ENCODE data around the gene DDAH1.

- PRO-cap = no peak
These were observed 49.5 kb upstream of the BCL10 start for GRCh38 chr1:85325826-85326448.

DNA sequence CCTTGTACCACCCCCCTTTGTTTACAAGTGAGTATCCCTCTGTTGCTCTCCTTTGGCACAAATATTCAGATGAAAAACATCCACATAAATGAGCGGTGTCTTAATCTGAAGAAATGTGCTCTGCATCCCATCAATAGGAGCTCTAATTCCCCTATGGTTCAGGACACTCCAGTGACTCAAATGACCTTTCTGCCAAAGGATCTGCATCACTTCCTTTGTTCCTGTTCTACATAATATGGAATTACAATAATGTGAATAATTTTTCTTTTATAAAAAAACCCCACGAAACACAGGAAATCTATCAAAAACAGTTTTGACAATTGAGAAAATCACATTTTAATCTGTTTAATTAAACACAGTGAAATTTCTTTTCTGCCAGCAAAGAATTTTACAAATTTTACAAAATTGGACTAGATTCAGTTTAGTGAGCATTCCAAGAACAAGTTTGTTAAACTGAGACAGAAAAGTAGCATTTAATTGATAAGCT, 16.5 kb downstream of the DDAH1 start:
- PRO-cap = no peak

GRCh38 chr1:85465020-85465772, at the start of gene DDAH1:
Gene DDAH1, minus strand, starts transcription at chr1:85465159.
- PRO-cap = bidirectional peak, plus-strand start at chr1:85465291, minus-strand start at chr1:85465153; bidirectional peak, plus-strand start at chr1:85465479, minus-strand start at chr1:85465394

GRCh38 chr1:85575866-85576271, 4.7 kb upstream of the CCN1 start:
- PRO-cap = no peak

GRCh38 chr1:85576487-85576779, 4.1 kb upstream of the CCN1 start:
- PRO-cap = bidirectional peak, plus-strand start at chr1:85576624, minus-strand start at chr1:85576593

DNA sequence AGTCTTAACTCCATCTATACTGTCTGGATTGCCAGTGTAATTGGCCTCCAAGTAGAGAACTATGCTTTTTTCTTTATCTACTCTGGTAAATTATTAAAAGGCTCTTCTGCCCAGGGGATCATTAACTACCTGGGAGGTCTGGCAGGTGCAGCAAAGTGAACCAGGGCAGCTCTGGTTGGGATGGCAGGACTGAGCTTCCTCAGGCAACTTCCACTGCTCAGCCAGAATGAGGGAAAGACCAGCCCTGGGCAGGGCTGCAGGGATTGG, 24.9 kb downstream of the CCN1 start:
- PRO-cap = unidirectional peak, plus-strand start at position 168 of the sequence

- PRO-cap = no peak
These were observed 48.3 kb downstream of the CCN1 start for GRCh38 chr1:85628632-85629542.

- PRO-cap = no peak
These were observed 32.2 kb downstream of the CLCA1 start for GRCh38 chr1:86500743-86501471.

DNA sequence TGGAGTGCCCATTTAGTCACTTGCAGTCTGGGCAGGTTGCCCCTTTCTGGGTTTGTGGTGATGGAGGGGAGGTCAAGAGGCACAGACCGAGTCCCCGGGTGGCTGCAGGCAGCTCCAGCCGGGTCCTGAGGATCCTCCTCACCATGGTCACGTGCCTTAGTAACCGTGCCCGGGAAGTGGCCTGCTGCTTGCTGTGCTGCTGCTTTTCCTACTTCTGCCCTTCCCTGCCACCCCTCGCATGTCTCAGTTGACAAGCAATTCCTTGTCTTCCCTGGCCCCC, 34.8 kb downstream of the CLCA1 start:
- PRO-cap = bidirectional peak, plus-strand start at position 168 of the sequence, minus-strand start at position 127 of the sequence

- PRO-cap = no peak
These were observed 6.3 kb downstream of the SH3GLB1 start for GRCh38 chr1:86710580-86711076.

DNA sequence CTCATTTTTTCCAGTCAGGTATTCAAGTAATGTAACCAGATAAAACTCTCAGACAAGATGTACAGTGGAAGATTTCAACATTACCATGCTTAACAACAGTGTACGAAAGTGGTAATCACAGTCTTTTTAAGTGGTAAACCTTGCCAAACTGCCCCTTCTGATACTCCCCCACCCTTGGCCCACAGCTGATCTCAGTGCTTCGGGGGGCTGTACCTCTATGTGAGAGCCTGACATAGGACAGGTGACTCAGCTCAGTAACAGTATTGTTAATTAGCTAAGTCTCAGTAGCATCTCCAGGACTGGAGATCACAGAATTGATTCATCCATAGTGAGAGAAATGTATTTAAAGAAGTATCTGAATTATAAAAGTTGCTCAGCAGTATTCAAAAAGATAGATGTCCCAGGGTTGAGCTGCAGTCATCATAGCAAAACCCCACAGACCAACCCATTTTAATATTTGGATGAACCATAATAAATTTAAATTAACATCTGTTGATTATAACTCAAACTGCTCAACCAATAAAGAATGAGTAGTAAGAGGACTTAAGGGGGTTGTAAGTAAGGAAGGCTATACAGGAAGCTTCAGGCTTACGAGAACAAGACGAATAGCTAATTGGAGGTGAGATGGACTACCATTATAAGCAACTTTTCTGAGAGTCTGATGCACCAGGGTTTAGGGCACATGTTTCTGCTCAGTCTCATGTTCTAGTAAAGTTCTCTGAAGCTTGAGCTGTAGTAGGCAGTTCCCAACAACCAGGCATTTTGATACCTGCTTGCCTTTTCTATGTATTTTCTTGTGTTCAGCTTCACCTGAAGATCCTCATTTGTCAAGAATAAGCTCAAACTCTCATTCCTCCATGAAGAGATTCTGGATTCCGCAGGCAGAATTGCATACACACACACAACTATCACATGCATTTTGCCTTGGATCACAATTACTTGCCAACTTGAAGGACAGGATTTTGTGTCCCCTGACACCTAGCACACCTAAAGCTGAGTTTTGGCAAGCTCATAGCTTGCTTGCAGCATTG, 45.0 kb downstream of the SH3GLB1 start:
- PRO-cap = no peak

DNA sequence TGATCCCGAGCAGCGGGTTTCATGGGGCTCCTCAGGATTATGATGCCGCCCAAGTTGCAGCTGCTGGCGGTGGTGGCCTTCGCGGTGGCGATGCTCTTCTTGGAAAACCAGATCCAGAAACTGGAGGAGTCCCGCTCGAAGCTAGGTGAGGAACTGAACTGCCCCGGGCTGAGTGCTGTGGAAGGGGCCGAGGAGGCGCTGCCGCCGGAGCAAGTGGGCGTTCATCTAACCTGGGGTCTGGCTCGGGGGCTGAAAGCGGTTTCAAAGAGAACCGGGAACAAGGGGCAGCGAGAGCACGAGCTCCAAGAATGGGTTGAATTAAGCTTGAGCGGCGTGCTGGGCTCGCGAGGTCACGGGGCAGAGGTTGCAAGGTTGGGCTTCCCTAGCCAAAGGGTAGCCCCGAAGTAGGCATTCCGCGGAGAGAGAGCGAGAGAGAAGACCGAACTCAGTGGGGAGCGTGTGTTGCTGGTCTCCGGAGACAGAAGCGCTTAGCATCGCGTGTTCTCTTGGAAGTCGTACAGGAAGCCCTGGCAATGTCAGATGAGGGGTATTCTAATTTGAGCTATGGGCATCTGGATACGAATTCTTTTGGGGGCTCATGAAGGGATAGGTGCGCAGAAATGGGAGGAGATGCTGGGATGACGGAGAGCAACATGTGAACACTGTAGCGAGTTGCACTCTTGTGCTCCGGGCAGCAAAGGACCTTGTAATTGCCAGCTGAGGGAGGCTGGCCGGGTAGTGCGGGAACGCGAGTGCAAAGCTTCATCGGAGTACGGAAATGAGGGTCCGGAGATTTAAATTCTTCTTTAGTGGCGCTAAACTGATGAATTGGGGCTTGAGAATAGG, 804 bp downstream of the HS2ST1 start:
- PRO-cap = bidirectional peak, plus-strand start at position 411 of the sequence, minus-strand start at position 310 of the sequence; unidirectional peak, plus-strand start at position 411 of the sequence; bidirectional peak, plus-strand start at position 709 of the sequence, minus-strand start at position 655 of the sequence

DNA sequence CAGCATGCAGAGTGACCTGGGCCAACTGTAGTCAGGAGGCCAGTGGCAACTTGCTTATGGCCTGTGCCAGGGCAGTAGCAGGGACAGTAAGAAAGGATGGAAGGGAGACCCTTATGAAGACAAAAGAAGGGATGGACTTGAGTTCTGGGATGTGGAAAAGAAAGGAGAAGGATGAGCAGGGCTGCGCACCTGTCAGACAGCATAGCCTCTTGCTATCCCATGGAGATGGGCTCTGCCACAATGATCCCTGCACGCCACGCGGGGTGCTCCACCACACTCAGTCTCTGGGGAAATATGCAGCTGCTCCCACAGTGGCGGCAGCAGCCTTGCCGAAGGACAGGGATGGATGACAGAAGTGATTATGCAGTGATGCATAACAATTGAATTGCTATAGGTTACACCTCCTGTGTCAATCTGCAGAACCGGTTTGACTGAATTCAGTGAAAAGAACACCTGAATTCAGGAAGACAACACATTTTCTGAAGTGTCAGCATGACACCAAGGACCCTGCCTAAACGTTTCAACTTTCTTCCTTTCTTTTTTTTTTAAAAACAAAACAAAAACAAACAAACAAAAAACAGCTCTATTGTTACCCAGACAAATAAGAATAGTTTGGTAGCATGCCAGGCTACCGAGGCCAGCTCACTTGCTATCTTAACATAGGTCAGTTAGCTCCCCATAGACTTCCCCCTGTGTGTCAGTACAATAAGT, 127.8 kb upstream of the LMO4 start:
- PRO-cap = no peak

- PRO-cap = bidirectional peak, plus-strand start at chr1:87328490, minus-strand start at chr1:87328339
These were observed 370 bp upstream of the LMO4 start for GRCh38 chr1:87328419-87328600.

DNA sequence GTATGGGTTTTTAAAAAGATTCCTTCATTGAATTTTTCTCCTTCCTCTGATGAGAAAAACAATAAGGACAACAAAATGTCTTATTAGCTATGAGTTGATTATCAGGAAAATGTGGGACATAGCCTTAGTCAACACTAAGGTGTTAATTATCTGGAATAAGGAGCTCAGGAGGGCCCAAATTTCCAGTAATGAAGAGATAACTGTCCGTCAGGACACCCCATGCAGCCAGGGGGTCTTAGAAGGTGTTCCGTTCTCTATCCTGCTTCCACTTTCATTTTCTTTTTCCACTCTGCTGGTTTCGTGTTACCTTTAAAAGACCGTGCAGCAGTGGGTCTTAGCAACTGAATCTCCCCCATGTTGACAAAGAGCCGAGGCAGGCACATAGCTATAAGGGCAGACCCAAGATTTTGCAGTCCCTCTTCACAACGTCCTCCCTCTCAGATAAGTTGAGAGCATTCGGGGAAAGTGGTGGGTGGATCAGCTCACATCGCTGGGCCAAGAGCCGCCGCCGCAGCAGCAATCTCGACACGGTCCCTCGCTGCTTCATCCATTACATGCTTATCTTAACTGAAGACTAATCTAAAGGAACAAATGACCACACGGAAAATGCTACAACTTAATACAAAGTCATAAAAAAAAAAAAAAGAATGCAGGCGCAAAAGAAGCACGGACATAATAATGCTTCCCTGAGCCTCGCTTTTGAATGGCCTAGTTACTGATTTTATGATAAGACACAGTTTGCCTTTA, 355.5 kb downstream of the LMO4 start:
- PRO-cap = bidirectional peak, plus-strand start at position 485 of the sequence, minus-strand start at position 284 of the sequence; unidirectional peak, minus-strand start at position 537 of the sequence

DNA sequence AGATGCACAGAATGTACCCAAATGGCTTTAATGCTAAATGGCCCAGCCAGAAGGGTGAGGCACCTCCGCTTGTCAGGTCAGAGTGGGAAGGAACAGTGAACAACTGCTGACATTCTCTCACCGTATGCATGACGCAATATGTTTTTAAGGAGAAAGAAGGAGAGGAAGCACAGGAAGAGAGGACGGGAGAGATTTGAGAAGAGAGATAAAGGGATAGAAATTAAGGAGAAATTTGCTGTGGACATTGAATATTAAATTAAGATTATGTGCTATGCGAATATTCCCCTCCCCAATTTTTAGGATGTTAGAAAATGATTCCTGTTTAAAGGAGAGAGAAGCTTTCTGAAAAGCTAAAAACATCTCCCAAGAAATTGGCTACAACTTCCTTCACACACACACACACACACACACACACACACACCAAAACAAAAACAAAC, 525.5 kb downstream of the LMO4 start:
- PRO-cap = no peak

- PRO-cap = no peak
These were observed 7.2 kb downstream of the KYAT3 start for GRCh38 chr1:88985178-88985625.

DNA sequence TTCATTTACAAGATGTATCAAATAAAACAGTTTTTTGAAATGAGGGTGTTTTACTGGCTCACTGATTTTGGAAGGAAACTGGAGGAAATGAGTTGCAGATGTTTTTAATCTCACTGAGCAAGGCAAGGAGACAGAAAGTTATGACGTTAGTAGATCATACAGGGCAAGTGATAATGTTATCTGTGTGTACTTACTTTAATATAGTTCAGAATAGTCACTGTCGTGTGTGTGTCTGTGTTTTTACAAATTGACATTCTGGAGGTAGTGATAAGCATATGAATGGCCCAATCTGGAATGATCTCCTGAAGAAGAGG, 1.9 kb upstream of the GBP4 start:
- PRO-cap = no peak

DNA sequence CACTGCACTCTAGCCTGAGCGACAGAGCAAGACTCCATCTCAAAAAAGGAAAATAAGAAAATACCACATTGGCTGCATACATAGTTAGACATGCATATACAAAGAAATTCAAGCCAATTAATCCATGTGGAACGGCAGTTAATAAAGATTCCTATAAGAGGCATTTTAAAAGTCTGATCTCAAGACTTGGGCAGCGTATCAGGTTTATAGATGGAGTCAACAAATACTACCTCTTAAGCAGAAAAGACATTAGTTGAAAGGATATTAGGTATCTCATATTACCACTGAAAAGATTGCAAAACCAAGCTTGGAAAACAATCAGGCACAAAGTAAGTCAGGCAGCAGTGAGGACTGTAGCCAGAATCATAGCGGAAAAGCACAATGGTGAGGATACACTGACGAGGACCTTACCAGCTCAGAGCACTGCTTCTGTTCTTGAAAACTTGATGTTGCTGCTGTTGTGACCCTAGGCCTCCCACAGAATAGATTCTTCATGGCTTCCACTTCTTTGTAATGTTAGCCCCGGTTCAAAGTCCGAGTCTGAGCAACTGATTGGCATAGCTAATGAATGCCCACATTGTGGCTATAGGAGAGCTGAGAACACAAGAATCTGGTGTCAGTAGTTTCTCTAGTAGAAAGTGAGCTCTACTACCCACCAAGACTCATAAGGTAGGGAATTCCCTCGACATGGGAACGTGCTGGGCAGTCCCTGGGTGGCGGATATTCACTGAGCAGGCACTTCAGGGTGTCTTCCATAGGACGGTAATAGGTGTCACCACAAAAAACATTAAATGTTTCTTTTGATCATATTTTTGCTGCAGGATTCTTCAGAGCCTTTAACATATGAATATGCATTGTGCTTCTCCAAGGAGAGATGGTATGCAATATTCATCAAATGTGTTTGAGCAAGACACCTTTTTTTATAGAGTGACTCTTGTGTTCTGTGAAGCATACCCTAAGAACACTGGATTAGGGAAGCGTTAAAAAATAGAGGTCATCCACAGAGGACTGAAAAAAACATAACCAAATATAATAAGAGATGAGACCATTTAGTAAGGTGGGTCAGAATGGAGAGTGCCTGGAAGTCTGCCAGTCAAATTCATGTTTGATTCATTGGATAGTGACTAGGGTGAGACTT, 45.1 kb upstream of the LRRC8C start:
- PRO-cap = no peak

DNA sequence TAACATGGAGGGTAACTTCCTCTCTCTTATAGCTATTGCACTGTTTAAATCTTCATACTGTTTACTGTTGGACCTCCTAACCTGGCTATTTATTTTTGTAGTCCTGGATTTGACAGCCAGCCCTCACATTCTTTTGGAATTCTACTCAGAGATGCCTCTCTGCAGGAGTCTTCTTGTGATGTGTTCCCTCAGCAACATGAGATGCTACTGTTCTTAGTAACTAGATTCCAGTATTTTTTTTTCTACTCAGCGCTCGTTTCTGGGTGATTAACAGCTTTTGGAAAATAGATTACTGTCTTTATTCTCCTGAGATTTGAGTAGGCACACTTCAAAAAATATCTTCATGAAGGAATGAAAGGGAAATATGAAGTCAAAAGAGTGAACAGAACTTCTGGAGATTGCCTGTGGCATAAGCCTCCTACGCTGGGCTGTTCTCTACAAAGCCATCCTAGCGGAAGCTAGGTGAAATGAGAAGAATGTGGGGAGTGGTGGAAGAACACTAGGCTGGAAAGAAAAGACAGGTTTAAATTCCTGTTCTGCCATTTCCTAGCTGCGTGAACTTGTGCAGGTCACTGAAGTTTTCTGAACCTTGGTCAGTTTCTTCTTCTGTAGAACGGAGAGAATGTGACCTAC, 75.9 kb downstream of the LRRC8C start:
- PRO-cap = no peak

Measured in ileum (tissue), 1 donor.